ENCODE data around the genes ZC2HC1B and FBXO30.

GRCh38 chr6:143566958-143567405 lies 55.5 kb upstream of the FUCA2 start:
- PRO-cap: no peak

DNA sequence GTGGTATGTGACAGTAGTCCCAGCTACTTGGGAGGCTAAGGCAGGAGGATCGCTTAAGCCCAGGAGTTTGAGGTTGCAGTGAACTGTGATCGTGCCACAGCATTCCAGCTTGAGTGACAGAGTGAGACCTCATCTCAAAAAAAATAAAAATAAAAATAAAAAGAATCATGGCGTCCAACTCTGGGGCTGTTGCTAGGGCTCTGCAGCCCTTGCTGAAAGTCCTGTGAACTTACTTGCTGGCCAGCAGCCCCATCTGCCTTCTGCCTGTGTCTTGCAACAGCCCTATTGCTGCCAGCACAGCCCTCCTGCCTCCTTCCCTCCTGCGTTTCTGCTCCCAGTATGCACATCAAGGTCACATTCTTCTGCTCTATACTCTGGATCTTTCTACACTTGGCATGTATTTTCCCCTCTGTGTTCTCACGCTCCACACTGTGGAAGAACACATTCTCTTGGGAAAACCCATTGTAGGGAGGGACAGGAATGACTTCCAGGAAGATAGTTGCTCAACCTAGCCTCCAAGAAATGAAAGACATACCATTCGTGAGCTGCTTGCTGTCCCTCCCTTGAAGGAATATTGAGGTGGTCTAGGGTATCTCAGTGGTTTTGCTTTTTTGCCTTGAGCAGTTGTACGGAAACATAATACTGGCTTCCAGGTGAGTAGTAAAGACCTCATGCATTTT lies 80.9 kb upstream of the PHACTR2 start:
- PRO-cap: no peak

- PRO-cap: no peak
Observed at GRCh38 chr6:143642504-143642864, 35.3 kb upstream of the PHACTR2 start.

DNA sequence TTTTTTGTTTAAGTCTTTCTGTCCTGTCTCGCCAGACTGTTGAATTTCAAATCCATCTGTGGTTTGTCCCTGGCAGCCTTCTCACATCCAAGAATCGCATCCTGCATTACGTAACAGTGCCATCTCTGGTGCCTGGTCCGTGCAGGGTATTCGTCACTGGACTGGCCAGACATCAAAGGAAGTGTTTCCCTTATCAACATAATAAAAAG lies 77.4 kb downstream of the PHACTR2 start:
- PRO-cap: no peak

DNA sequence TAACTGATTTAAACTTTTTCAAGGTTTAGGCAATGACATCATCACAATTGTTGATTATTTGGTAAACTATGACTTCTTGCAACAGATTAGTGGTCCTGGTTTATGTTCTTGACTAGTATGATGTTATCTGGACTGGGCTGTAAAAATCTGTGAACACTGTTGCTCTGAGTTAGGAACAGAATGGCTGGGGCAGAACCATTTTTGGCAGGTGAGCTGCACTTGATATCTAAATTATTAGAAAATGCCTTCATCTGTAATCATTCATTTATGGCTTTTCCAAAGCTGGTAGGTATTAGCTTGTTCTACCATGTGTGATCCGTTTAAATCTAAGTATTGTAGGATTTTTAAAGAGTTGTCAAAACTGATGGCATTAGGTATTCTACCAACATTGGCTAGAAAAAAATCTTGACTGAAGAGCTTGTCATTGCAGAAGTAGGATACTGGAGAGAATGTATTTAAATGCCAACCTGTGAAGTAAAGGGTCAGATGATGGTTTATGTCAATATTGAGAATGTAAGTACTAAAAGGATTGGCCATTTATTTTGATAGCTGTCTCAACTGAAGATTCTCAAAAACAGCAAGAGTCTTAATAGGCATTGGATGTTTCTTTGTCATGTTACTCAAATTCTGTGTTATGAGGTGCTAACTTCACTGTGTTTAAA lies at the start of gene ZC2HC1B:
Gene ZC2HC1B (plus strand): TSS at position 115 of the 662 bp plus-strand sequence.
- PRO-cap: no peak

DNA sequence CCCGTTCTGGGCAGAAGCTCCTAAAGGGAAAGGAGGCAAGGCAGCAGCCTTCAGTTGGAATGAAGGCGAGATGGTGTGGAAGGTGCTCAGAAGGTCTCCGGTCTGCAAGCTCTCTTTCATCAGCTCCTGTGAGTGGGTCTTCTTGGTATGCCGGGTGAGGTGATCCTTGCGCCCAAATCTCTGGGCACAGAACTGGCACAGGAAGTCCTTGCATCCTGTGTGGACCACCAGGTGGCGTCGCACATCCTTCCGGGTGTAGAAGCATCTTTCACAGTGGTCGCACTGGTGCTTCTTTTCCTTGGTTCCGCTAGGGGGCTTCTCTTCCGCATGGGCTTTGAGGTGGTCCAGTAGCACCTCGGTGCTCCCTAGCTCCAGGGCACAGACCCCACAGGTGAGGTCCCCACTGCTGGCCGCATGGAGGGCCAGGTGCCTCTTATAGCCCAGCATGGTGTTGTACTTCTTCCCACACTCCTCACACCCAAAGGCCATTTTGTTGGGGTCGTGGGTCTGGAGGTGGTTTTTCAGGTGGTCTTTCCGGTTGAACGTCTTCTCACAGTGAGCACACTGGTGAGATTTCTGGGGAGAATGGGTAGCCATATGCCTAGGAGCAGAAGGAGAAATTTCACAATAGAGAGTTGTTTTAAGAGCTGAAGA lies 65.9 kb downstream of the PLAGL1 start:
- PRO-cap: no peak

DNA sequence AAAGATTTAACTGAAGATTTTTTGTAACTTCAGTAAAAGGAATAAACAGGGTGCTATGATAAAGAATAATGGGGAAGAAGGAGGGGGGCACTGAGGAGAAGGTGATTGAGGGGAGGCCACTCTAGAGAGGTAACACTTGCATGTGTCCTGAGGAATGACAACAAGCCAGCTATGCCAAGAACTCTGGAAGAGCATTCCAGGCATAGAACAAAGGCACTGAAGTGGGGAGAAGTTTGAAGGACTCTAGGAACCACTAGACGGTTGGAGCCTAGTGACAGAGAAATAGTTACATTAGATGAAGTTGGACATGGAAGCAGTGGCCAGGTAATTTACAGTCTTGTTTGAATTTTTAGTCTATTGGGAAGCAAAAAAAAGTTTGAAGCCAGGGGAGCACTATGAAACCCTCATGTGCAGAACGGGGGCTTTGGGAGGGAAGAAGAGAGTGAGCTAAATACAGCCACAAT lies 10.9 kb upstream of the SF3B5 start:
- PRO-cap: no peak

DNA sequence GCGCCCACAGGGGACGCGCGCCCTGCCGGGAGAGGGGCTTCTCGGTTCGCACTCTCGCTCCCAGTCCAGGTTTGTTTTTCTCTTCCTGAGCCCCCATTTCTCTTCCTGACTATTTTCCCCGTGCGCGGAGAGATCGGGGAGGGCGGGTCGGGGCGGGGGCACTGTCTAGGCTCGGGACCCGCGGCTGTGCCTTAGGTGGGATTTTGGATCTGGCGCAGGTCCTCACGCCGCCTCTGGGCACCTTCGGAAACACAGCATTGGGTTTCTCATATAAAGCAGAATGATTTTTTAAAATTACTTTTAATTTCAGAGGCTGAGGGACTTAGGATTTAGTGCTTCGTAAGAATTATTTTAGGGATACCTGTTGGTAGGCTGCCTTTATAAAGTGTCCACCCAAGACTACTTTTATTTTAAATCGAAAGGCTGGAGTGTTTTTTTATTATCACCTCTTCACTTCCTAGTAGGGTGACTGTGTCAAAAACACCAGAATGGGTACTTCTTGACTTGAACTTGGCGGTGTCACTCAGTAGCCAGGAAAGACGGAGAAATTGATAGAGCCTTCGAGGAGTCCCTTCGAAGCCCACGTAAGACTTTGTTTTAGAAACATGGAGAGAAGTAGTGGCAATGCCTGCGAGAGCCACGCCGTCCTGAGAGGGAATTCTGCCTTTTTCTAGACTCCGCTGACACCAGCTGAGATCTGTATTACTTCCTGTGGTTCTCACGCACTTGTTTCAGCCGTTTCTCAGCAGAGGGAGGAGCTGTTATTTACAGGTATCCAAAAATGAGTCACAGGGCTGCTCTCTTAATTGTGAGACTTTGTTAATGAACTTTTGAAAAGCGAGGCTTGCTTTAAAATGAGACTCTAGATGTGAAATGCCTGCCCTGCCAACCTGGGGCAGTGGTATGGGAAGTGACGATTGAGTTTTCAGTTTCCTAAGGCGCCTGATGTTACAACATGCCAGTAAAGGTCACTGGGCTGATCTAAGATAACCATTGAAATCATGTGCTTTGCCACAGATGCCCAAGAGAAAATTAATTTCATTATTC lies 641 bp downstream of the STX11 start:
- PRO-cap: no peak

DNA sequence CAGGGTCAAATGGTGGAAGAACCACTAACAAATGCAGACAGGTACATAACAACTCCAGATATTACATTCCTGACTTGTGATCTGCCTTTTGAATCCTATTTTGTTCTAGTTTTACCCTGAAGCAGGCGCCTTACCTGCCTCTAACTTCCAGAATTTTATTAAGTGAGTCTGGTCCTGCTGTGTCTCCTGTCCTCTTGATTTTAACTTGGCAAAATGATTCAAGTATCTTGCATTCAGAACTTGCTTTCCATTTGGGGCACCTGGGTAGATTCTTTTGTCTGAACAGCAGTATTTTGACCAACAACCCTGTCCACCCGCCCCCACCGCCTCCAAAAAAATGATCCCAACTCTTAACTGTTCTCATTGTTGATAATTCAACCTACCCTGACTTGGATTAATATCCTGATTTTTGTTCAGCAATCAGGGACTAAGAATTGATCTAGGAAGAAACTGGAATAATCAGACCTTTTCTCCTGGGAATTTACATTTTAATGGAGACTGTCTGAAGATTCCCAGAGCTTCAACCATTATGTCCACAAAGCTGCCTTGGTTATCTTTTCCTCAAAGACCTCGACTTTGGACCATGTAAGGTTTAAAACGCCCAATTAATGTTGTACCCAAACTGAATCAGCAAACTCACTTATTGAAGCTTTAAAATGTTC lies 4.4 kb downstream of the STX11 start:
- PRO-cap: no peak

DNA sequence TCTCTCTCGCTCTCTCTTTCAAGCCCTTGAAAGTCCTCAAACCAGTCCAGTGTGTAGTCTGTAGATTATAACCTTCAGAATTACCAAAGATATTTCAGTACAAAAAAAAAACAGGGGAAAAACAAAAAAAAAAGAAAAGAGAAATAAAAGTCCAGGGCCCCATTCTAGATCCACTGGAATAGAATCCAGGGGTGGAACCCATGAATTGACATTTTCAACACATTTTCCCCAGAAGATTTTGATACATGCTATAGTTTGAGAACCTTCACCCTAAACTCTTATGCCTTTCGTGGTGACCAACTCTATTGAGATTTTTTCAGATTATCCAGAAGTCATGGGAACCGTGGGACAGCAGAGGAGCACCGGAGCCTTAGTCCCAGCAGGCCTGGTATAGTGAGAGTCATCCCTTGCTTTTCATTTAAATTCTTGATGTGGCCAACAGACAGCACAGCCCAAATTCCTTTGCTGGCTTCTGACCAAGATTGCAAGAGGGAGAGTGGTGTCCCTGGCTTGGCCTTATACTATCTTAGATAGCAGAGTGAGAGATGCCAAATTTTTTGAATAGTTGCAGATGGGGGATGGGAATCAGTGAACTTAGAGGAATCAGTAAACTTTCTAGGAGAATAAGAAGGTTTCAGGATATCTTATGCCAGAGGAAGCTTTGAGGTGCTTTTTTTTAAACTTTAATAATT lies 7.7 kb downstream of the STX11 start:
- PRO-cap: no peak

GRCh38 chr6:144285714-144285972 lies 508 bp downstream of the UTRN start:
- PRO-cap: no peak

- PRO-cap: no peak
Observed at GRCh38 chr6:144298209-144298713, 13.1 kb downstream of the UTRN start.

DNA sequence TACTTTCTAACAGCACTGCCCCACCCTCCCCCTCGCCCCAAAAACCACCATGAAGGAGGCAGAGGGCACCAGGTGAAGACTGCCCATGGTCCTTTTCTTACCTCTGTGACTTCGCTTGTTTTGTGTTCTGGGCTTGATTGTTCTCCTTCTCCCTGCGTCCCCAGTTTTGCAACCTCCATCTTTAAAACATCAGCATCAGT lies 16.6 kb downstream of the UTRN start:
- PRO-cap: no peak

GRCh38 chr6:144335269-144335545 lies 50.1 kb downstream of the UTRN start:
- PRO-cap: unidirectional peak, minus-strand start at chr6:144335397

- PRO-cap: no peak
Observed at GRCh38 chr6:144336716-144337310, 51.7 kb downstream of the UTRN start.

- PRO-cap: no peak
Observed at GRCh38 chr6:144852054-144853054, 567.2 kb downstream of the UTRN start.

DNA sequence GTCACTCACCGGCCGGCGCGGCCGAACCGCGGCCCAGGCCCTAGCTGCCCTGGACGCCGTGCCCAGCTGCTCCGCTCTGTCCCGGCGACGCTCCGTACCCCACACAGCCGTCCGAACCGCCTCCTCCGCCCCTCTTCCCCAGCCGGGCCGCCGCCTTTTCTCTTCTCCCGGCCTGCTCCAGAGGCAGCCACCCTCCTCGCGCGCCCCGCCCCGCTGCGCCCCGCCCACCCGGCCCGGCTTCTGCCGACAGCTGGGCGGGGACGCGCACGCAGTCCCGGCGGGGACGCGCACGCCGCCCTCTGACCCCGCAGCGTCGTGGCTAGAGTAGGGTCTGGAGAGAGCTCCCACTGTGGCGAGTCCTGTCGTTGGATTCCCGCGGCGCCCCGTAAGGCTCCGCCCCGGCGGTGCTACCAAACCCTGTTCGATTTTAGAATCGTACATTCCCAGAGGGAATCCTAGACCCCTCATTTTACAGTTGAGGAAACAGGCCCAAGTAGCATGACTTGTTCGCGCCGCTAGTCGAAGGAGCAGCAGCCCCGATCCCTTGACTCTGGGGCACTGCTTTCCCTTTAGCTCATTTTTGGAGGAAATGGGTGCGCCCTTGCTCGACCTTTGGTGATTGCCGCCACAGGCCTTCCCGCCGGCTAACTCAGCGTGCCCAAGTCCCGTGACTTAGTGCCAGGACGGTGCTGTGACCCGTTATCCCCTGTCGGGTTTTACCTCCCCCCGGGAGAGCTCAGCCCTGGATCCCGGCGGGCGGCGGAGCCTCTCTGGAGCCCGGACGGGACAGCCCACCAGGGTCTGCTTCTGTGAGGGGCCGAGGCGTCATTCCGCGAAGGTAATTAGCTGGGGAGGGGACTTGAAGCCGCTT lies at the start of gene FBXO30:
Gene FBXO30 (minus strand): TSS at position 202 of the 871 bp plus-strand sequence.
- PRO-cap: bidirectional peak, plus-strand start at position 355 of the sequence, minus-strand start at position 136 of the sequence; bidirectional peak, plus-strand start at position 502 of the sequence, minus-strand start at position 546 of the sequence

DNA sequence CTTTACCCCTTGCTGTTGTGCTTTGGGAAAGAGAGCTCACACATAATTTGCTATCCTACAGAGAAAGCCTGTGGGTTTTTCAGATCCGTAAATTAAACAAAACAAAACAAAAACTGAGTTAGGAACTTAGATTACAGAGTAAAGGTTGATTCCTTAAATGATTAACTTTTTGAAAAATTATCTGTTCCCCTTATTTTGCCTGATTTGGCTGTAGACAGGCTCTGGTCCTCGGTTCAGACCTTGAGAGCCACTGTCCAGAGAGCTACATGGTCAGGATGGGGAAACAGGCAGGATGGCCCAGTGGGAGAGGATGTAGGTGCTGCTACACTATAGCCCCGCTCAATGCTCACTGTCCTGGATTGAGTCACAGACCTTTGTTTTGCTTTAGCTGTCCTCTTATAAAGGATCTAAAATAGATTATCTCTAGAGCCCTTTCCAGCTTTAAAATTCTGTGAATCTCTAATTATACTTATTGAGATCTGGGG lies 1.2 kb upstream of the FBXO30 start:
- PRO-cap: no peak

DNA sequence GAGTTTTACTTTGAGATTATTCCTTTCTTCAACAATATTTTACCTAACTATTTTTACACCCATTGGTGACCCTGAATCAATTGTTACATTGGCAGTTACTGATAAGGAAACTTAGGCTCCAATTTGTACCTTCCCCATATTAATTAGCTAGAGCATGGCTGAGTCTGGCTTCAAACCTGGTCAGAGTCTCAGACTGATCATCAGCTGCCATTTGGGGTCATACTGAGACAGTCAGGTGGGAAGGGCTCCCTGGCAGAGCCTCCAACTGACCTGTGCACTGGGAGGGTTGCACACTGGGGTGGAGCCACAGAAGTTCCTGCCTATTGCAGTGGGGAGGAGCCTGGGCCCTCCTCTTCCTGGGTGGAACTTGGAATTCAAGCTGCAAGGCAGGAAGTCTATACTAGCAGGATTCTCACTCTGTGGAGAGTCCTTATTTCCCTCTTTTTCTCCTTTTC lies 285.0 kb downstream of the ADGB start:
- PRO-cap: no peak

DNA sequence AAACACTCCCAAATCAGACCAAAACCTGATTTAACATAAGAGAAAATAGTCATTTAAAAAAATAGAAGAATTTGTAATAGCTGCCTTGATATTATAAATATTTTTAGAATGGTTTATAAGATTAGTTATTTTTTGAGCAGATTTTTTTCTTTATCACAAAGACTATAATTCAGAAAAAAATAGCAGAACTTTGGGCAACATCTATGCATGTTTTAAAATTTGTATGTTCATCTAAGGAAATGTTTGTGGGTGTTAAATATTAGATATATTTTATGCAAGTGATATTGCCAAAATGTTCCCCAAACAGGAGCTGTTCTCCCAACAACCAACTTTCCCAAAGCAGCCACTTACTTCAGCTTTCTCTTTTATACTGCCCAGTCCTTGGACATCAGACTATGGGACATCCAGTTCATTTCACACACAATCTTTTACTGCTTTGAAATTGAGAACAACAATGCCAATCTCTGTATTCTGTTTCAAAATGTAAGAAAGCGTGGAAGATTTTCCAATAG lies 286.6 kb downstream of the ADGB start:
- PRO-cap: no peak